Uterus (tissue), 7 donors: Measurements from ENCODE around the gene ADI1.

DNA sequence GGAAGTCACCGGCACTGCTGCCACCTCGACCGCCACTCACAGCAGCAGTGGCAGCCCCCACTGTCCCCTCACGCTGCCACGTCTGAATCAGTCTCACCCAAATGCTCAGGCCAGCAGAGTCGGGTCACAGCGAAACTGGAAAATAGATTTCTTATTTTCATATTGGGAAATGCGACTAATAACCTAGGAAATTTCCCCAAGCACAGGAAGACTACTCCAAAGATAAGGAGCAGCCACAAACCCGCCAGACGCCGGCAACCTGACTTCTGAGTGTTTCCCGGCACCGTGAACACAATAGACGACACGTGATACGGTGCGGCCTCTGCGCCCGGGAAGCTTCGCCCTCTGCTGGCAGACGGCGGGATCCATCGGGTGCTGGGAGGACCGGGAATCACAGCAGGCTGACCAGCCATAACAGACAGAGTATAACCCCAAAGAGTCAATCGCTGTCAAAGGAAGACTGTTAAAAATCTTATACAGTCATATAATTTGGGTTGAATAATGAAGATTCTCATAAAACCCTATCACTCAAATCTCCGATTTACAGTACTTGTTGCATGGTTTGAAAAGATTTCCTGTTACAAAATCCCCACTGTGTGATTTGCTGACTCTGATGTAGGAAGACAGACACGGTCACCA lies 74.1 kb downstream of the EIPR1 start:
- PRO-cap, 4 experiments: peak in 2 of 4 experiments; most common minus-strand start position 261 of the sequence (in 2)
- RAMPAGE, long total RNA, 2 experiments: no peak in any of the 2 experiments
- RRBS: 2% methylated on average over 13 of the region's 27 CpGs

GRCh38 chr2:3518799-3519871 lies at the start of gene ADI1:
Gene ADI1 (minus strand): TSS chr2:3519531.
- PRO-cap, 4 experiments: peak in 4 of 4 experiments; most common plus-strand start chr2:3519260 (in 4); most common minus-strand start chr2:3519531 (in 4)
- RAMPAGE, long total RNA, 2 experiments: start-site peak on the minus strand in 2 of 2 experiments, at chr2:3519518-3519532 at its widest, 76 to 217 reads per replicate
- RRBS: 1% methylated on average over 19 of the region's 114 CpGs

DNA sequence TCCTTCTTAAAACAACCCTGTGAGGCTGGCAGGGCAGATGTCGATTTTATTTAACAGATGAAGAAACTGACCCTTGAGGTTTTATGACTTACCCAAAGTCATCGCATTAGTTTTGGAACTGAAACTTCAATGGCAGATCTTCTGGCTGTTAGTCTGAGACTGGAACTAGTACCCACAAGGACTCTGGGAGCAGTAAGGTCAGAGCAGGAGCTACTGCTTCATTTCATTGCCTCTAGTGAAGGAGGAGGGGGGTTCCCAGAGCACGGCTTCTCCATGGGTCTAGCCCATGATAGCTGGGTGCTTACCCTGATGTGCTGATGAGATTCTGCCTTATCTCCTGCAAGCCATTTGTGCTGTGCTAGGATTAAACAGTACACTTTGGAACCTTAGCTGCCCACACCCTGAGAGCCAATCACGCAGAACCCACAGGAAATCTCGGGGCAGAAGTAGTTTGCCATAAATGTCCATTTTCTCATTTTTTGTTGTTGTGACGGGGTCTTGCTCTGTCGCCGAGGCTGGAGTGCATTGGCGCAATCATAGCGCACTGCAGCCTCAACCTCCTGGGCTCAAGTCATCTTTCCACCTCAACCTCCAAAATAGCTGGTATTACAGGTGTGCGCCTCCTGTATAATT lies 5.5 kb upstream of the RNASEH1 start:
- PRO-cap, 4 experiments: no peak in any of the 4 experiments
- RAMPAGE, long total RNA, 2 experiments: no peak in any of the 2 experiments
- RRBS: no CpG with 5 or more reads among the region's 11 CpGs

- PRO-cap, 4 experiments: no peak in any of the 4 experiments
- RAMPAGE, long total RNA, 2 experiments: no peak in any of the 2 experiments
- RRBS: no CpG with 5 or more reads among the region's 6 CpGs
Measured at GRCh38 chr2:3620708-3621279, 25.9 kb downstream of the COLEC11 start.

- PRO-cap, 4 experiments: no peak in any of the 4 experiments
- RAMPAGE, long total RNA, 2 experiments: no peak in any of the 2 experiments
- RRBS: no CpG with 5 or more reads among the region's 8 CpGs
Measured at GRCh38 chr2:3901985-3902602, 198.7 kb downstream of the DCDC2C start.

GRCh38 chr2:5467600-5467799 lies 224.7 kb upstream of the SOX11 start:
- PRO-cap, 4 experiments: no peak in any of the 4 experiments
- RAMPAGE, long total RNA, 2 experiments: no peak in any of the 2 experiments
- RRBS: no CpG with 5 or more reads among the region's 3 CpGs

DNA sequence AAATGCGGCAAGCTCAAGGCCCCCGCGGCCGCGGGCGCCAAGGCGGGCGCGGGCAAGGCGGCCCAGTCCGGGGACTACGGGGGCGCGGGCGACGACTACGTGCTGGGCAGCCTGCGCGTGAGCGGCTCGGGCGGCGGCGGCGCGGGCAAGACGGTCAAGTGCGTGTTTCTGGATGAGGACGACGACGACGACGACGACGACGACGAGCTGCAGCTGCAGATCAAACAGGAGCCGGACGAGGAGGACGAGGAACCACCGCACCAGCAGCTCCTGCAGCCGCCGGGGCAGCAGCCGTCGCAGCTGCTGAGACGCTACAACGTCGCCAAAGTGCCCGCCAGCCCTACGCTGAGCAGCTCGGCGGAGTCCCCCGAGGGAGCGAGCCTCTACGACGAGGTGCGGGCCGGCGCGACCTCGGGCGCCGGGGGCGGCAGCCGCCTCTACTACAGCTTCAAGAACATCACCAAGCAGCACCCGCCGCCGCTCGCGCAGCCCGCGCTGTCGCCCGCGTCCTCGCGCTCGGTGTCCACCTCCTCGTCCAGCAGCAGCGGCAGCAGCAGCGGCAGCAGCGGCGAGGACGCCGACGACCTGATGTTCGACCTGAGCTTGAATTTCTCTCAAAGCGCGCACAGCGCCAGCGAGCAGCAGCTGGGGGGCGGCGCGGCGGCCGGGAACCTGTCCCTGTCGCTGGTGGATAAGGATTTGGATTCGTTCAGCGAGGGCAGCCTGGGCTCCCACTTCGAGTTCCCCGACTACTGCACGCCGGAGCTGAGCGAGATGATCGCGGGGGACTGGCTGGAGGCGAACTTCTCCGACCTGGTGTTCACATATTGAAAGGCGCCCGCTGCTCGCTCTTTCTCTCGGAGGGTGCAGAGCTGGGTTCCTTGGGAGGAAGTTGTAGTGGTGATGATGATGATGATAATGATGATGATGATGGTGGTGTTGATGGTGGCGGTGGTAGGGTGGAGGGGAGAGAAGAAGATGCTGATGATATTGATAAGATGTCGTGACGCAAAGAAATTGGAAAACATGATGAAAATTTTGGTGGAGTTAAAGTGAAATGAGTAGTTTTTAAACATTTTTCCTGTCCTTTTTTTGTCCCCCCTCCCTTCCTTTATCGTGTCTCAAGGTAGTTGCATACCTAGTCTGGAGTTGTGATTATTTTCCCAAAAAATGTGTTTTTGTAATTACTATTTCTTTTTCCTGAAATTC lies 1.4 kb downstream of the SOX11 start:
- PRO-cap, 4 experiments: no peak in any of the 4 experiments
- RAMPAGE, long total RNA, 2 experiments: no peak in any of the 2 experiments
- RRBS: 3% methylated on average over 12 of the region's 116 CpGs

DNA sequence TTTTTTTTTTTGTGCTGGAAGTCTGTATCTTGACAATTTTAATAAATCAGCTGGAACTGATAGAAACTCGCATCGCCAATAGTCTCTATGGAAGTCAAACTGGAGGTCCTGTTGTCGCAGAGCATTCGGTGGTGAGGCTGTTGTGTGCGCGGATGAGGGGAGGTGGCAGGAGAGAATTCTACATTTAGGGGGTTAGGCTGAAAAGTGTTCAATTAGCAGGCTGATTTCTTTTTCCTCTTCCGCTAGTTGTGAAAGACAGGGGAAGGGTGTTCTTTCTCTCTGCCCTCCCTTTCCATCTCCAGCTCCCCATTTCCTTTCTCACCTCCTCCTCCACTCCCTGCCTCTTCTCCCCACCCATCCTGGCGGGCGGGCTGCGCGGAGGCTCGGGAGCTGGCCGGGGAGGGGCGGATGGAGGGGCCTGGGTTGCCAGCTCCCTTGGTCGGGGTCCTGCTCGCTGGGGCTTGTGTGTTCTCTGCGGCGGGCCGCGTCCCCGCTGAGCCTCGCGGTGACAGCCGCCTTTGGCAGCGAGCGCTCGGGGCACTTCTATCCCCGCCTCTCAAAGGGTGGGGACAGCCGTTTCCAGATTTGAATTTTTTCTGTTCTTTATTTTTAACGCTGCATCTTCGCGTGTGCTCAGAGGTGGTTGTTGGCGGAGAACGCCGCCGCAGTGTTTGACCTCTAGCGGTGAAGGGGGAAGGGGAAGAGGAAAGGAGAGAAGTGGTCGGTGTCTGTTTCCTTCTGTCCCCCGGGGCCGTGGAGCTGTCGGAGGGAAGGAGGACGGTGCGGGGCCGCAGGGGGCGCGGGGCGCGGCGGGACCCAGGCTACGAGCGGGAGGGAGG lies 3.6 kb downstream of the SOX11 start:
- PRO-cap, 4 experiments: no peak in any of the 4 experiments
- RAMPAGE, long total RNA, 2 experiments: no peak in any of the 2 experiments
- RRBS: no CpG with 5 or more reads among the region's 51 CpGs

DNA sequence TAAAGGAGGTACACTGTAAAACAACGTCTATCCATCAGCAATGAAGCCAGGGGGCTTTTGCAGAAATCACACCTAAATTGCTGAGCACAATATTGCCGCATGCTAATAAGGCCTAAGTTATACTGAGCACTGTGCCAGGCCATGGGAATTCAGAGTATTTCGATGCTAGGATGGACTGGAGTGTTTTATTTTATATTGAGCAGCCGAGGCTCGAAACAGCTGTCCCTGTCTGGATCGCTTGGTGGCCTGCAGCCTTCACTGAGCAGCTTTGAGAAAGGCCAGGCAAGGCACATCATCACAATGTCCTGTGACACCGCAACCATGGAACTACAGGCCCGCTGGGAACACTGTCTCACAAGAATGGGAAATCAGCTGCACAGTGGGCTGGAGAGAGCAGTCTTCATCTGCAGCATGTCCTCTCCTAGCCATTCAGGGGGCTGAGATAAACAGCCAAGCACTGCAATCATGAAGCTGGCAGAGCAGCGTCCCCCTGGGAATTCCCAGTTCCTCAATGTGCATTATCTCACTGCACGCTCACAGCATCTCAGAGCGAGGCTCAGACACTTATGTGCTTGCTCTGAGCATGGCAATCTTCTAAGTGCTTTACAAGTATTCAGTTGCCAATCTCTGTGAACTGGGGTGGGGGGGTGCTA lies 2.0 kb downstream of the CMPK2 start:
- PRO-cap, 4 experiments: no peak in any of the 4 experiments
- RAMPAGE, long total RNA, 2 experiments: no peak in any of the 2 experiments
- RRBS: no CpG with 5 or more reads among the region's 11 CpGs

GRCh38 chr2:6890100-6890470 lies 12.5 kb downstream of the RSAD2 start:
- PRO-cap, 4 experiments: no peak in any of the 4 experiments
- RAMPAGE, long total RNA, 2 experiments: no peak in any of the 2 experiments
- RRBS: no CpG with 5 or more reads among the region's 3 CpGs

- PRO-cap, 4 experiments: no peak in any of the 4 experiments
- RAMPAGE, long total RNA, 2 experiments: no peak in any of the 2 experiments
- RRBS: no CpG with 5 or more reads among the region's 7 CpGs
Measured at GRCh38 chr2:6927106-6927677, 10.0 kb downstream of the RNF144A start.

- PRO-cap, 4 experiments: peak in 1 of 4 experiments; most common plus-strand start chr2:6959094 (in 1); most common minus-strand start chr2:6958992 (in 1)
- RAMPAGE, long total RNA, 2 experiments: no peak in any of the 2 experiments
- RRBS: no CpG with 5 or more reads among the region's 9 CpGs
Measured at GRCh38 chr2:6958922-6959533, 41.8 kb downstream of the RNF144A start.

DNA sequence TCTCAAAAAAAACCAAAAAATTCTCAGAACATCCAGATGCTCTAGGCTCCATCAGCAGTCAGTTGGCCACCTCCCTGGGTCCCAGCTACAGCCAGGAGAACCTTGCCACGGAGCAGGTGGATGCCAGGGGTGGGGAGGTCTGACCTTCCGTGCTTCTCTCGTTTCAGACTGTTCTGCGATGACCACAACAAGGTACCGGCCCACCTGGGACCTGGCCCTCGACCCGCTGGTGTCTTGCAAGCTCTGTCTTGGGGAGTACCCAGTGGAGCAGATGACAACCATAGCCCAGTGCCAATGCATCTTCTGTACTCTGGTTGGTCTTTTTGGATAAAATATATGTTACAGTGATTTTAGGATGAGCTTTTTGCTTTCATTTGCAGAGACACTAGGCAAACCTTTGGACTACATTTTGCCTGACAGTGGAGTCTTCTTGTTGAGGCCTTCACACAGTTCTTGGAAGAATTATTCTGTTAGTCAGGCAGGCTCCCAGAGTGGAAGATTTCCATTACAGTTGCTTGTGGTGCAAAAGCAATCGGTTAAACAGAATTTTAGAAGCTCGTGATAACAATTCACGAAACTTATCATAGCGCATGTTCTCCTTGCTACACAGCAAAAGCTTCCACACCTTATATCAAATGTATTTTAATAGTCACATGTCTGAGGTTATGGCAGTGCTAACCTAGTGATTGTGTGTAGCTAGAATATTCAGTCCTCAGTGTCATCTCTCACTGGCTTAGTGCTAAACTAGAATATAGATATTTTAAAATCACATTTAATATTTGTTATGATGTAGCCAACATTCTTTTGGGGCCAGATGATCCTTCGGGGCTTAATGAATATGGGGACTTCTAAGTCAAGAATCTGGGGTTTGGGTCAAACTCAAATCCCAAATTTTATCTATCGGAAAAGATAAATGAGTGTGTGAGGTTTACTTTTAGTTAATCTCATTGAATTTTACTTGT lies 79.8 kb downstream of the RNF144A start:
- PRO-cap, 4 experiments: no peak in any of the 4 experiments
- RAMPAGE, long total RNA, 2 experiments: start-site peak on the plus strand in 1 of 2 experiments, centred at position 265 of the sequence, 10 reads per replicate
- RRBS: no CpG with 5 or more reads among the region's 13 CpGs

- PRO-cap, 4 experiments: peak in 1 of 4 experiments; most common plus-strand start chr2:6999109 (in 1)
- RAMPAGE, long total RNA, 2 experiments: no peak in any of the 2 experiments
- RRBS: no CpG with 5 or more reads among the region's 10 CpGs
Measured at GRCh38 chr2:6998871-6999568, 81.8 kb downstream of the RNF144A start.

DNA sequence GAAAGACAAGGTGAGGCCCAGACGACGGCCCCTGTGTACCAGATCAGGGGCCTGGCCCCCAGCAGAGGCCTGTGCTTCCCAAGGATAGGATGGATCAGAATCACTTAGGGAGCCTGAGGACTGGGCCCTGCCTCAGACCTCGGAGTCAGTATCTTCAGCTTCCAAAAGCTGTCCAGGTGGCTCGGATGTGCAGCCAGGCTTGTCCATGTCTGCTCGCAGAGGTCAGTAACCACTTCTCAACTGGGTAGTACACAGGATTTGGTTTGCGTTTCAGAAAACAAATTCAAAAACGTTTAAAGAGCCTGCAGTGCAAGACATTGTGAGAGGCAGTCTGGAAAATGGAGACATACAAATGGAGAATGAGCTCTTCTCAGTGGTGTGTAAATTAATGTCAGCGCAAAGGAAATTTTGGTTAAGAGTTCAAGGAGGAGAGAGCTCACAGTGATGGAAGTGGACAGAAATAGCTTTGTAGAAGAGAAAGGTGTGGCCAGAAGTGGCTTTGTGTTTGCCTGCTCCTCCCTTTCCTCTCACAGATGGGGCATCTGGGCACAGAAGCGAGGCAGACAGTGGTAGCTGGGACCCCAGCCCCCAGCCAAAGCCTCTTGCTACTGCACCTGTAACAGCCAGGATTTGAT lies 111.2 kb downstream of the RNF144A start:
- PRO-cap, 4 experiments: no peak in any of the 4 experiments
- RAMPAGE, long total RNA, 2 experiments: no peak in any of the 2 experiments
- RRBS: no CpG with 5 or more reads among the region's 9 CpGs

DNA sequence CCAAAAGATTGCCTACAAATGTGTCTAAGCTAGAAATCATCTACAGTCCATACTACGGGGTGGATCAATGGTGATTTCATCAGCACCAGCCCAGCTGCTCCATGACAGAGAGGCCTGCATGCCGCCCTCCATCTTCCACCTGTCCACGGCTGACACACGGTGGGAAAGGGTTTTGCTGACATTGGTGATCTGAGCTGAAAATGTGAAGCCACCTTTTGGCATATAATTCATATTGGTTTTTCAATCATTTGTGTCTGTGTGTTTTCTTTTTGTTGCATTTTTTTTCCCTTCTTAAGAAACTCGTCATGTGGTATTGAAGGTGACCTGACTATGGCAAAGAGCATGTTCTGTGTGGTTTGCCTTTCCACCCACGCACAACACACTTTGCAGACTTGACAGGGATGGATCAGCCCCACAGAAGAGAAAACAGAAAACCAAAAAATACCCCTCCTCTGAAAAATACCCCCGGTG lies 533.1 kb downstream of the RNF144A start:
- PRO-cap, 4 experiments: no peak in any of the 4 experiments
- RAMPAGE, long total RNA, 2 experiments: no peak in any of the 2 experiments
- RRBS: no CpG with 5 or more reads among the region's 7 CpGs

GRCh38 chr2:7468084-7468511 lies 550.9 kb downstream of the RNF144A start:
- PRO-cap, 4 experiments: no peak in any of the 4 experiments
- RAMPAGE, long total RNA, 2 experiments: no peak in any of the 2 experiments
- RRBS: no CpG with 5 or more reads among the region's 3 CpGs

- PRO-cap, 4 experiments: peak in 1 of 4 experiments; most common plus-strand start chr2:7564051 (in 1)
- RAMPAGE, long total RNA, 2 experiments: no peak in any of the 2 experiments
- RRBS: no CpG with 5 or more reads among the region's 6 CpGs
Measured at GRCh38 chr2:7563808-7564322, 646.7 kb downstream of the RNF144A start.

DNA sequence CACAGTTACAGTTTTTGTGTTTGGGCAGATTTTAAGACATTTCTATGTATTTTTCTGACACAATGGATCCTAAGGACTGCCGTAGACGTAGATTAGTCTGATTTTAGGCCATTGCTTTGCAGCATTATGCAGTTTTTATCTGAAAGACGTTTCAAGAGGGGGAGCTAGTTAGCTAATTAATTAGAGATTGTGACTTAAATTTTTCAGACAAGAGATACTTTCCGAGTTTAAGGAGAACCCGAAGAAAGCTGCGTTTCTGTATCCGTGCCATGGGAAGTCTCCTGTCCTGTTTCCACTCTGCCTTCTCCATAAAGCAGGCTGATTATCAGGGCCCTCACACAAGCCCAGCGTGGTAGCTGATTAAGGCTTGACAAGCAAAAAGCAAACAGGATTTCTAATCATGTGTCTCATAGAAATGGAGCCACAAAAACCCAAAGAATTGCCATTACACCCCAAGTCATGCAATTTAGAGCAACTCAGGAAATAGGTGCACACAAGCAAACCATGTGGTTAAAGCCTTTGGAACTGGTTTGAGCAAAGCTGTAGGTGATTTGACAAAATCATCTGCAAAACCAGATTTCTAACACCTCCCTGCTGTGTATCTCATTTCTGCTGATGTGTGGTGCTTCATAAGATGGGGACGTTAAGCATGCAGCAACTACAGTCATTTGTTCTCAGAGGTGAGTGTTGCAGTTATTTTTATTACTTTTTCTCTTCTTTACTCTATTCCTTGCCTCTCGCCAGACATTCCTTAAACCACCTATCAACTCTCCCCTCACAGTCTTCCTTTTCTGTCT lies 808.2 kb downstream of the RNF144A start:
- PRO-cap, 4 experiments: peak in 3 of 4 experiments; most common plus-strand start position 607 of the sequence (in 2)
- RAMPAGE, long total RNA, 2 experiments: no peak in any of the 2 experiments
- RRBS: no CpG with 5 or more reads among the region's 10 CpGs

- PRO-cap, 4 experiments: no peak in any of the 4 experiments
- RAMPAGE, long total RNA, 2 experiments: no peak in any of the 2 experiments
- RRBS: no CpG with 5 or more reads among the region's 6 CpGs
Measured at GRCh38 chr2:7792107-7792680, 875.0 kb downstream of the RNF144A start.